H7 (cell line): Measurements from ENCODE around the gene UNCX.

DNA sequence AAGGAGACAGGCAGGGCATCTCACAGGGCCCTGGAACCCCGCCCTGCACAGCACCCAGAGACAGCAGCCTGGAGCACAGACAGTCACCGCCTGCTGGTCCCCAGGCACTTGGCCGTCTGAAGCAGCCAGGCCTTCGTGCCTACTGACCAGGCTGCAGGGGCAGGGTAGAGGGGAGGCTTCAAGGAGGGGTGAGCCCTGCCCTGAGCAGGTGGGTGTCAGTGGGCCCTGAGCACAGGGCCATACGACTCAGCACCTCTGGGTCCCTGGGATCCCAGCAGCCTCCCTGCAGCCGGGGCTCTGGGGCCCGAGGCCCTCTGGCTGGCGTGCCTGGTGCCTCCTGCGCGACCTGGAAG lies 38.3 kb downstream of the GET4 start:
- RAMPAGE, long total RNA, result no peak

DNA sequence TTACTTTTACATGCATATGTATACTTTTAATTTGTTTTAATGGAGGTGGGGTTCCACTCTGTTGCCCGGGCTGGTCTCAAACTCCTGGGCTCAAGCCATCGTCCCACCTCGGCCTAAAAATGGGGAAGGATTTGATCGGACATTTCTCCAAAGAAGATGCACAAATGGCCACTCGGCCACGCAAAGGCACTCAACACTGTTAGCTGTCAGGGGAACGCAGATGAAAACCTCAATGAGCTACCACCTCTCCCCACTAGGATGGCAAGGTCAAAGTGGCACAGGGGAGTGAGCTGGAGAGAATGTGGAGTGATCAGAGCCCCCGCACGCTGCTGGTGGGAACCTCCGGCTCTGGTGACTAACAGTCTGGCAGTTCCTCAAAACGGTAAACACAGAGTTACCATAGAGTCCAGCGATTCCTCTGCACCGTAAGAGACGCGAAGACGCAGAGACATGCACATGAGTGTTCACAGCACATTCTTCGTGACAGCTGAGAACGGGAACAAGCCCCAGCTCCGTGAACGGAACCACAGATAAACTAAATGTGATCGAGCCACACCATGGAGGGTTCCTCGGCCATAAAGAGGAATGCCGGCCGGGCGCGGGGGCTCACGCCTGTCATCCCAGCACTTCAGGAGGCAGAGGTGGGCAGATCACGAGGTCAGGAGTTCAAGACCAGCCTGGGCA lies 25.9 kb downstream of the ADAP1 start:
- RAMPAGE, long total RNA, result no peak

- RAMPAGE, long total RNA, result no peak
Measured at GRCh38 chr7:964740-965470, 10.4 kb upstream of the ADAP1 start.

DNA sequence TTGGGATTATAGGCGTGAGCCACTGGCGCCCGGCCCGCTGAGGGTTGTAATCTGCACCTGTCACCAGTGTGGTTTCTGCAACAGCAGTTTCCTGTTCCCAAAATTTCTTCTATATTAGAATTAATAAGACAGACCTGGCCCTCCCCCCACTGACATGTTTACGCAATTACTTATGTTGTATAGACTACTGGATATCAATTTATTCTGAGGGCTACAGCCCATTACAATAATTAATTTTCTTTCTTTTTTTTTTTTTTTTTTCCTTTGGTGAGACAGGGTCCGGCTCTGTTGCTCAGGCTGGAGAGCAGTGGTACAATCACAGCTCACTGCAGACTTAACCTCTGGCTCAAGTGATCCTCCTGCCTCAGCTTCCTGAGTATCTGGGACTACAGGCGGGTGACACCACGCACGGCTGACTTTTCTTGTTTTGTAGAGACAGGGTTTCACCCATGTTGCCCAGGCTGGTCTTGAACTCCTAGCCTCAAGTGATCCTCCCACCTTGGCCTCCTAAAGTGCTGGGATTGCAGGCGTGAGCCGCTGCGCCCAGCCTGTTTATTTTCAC lies 9.4 kb downstream of the COX19 start:
- RAMPAGE, long total RNA, result no peak

DNA sequence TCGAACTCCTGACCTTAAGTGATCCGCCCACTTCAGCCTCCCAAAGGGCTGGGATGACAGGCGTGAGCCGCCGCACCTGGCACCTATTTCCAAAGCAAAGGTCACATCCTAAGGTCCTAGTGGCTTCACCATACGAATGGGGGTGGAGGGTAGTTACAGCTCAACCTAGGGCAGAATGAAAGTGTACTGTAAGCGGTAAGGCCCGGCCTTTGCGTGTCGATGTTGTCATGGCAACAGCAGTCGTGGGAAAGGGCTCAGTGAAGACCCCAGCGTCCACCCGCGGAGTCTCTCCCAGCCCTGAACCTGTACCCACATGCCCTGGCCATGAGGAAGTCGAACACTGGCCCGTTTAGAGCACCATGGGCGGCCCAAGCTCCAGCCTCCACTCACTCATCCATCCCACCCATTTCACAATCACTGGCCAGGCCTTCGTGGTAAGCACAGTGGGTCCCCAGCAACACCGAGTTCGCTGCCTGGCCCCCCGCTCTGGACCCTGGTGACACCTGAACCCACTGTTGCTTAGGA lies 1.7 kb upstream of the COX19 start:
- RAMPAGE, long total RNA, result no peak

DNA sequence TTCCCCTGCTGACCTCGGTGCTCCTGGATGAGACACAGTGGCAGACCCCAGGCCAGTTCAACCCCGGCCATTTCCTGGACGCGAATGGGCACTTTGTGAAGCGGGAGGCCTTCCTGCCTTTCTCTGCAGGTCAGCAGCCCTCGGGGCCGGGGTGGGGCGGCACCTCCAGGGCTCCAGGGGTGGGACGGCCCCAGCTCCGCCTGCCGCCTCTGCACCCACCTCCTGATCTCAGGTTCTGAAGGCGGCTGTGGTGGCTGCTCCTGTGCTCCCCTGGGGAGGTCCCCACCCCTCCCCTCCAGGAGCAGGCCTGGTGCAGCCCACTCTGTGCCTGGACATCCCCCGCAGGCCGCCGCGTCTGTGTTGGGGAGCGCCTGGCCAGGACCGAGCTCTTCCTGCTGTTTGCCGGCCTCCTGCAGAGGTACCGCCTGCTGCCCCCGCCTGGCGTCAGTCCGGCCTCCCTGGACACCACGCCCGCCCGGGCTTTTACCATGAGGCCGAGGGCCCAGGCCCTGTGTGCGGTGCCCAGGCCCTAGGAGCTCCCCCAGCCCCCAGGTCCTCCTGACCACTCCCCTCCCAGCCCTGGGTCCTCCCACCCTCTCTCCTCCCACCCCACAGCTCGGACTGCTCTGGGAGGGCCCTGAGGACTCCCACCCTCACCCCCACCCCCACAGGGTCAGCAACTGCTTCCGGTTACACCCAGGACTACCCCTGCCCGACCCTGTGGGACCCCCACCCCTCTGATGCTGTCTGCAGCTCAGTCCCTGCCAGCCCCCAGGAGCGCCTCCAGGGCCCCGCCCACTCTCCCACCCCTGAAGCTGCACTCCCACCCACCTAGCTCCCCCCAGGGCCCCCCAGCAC lies 5.5 kb downstream of the CYP2W1 start:
- RAMPAGE, long total RNA, result no peak

GRCh38 chr7:1024071-1024765 lies 20.1 kb upstream of the GPR146 start:
- RAMPAGE, long total RNA, result no peak

DNA sequence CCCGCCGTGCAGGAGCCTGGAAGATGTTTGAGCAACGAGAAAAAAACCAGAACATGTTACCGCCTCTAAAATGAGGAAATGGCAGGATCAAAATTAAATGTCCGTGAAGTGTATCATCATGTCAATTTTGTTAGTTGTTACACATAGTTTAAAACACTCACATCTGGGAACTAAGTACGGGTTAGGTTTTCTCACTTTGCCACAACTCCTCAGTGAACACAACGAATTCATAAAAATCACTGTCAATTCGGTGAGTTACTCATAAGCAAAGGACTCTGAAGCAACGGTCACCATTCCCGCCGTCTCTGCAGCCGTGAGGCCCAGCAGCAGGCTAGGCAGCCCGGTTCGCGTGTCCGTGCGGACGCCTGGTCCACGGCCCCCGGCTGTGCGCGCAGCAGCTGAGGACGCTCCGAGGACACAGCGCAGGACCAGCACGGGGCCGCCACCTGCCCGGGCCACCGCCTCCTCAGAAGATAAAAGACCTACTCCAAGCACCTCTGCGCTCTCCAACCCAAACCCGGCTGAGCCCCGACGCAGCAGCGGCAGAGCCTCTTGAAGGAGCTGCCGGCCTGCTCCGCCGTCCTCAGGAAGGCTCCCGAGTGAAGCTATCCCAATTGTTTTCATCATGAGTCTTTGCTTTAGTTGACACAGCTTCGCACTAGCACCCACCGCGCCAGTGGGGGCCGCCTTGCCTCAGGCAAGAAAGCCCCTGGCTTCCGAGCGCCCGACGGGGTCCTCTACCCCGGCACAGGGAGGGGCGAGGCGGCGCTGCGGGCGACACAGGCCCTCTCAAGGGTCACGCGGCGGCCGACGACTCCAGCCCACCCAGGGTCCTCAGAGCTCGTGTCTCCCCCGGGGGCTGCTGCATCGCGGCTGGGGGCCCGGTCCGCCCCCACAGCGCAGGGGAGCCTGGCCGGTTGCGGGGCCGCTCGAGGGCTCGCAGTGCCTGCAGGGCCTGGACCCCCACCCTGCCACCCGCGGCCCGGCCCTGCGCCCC lies 17.0 kb upstream of the GPR146 start:
- RAMPAGE, long total RNA, result no peak

GRCh38 chr7:1060171-1061111 lies 16.1 kb downstream of the GPR146 start:
- RAMPAGE, long total RNA, result no peak

DNA sequence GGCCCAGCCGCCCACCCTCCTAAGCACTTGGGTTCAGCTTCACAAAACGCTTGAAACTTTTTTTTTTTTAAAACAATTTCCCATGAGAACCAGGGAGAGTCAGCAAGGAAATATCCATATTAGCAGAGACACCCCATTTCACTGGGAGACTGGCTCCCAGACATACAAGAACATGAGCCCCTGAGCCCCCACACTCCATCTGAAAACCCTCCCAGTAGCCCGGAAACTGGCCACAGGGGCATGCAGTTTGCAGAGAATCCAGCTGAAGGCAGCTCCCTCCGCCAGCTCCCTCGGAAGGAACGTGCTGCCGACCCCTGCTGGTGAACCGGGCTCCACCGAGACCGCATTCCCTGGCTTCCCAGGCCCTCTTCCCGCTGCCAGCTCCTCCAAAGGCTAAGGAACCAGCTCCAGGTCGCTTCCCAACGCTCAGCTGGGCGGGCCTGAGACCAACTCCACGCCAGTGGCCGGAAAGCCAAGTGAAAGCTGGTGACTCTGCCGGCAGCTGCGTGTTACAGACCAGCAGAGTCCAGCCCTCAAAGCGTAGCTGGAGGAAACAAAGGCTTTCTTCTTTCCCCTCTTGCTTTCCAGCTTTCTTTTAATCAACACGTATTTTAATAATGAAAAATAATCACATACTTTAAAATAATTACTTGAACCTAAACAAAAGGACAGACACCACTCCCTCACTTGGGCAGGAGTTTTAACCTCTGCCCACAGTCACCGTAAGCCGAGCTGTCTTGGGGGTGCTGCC lies 14.3 kb downstream of the C7orf50 start:
- RAMPAGE, long total RNA, result no peak

DNA sequence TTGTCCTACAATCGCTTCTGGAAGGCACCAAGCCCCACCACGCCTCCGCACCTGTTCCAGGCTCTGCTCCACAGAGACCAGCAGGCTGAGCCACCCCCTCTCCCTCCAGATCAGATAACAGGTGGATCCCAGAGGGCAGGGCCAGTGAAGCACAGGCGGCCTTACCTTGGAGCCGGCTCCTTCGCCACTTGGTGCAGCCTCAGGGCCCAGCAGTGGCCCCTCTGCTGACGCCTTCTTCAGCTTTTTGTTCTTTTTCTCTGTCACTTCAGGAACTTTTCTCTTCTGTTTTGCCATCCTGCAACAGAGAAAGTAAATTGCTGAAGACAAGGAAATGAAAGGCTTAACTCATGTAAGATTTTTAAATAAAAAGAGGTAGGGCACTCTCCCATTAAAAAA lies 11.0 kb downstream of the C7orf50 start:
- RAMPAGE, long total RNA, result no peak

DNA sequence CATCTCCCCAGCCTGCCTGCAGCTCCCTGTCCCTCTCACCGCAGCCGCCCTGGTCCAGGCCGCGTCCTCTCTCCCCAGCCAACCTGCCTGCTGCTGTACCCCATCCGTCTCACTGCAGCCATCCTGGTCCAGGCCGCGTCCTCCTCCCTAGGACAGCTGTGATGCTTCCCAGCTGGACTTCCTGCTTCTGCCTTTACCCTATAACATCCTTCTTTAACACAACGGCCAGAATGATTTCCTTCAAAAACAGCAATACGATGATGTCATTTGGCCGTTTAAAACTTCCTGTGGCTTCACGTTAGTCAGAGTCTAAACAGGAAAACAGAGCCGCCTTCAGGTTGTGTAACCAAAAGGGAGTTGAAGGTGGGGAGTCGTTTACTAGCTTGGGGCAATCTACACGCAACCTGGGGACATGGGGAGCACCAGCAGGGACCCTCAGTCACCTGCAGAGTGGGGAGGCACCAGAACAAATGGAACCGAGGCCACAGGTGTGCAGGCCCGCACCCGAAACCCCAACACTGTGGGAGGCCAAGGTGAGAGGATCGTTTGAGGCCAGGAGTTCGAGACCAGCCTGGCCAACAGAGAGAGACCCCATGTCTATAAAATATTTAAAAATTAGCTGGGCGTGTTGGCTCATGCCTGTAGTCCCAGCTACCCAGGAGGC lies 32.3 kb upstream of the ZFAND2A start:
- RAMPAGE, long total RNA, result no peak

GRCh38 chr7:1232613-1233006 lies at the start of gene UNCX:
UNCX (plus strand) TSS chr7:1232872.
- RAMPAGE, long total RNA, result no peak

DNA sequence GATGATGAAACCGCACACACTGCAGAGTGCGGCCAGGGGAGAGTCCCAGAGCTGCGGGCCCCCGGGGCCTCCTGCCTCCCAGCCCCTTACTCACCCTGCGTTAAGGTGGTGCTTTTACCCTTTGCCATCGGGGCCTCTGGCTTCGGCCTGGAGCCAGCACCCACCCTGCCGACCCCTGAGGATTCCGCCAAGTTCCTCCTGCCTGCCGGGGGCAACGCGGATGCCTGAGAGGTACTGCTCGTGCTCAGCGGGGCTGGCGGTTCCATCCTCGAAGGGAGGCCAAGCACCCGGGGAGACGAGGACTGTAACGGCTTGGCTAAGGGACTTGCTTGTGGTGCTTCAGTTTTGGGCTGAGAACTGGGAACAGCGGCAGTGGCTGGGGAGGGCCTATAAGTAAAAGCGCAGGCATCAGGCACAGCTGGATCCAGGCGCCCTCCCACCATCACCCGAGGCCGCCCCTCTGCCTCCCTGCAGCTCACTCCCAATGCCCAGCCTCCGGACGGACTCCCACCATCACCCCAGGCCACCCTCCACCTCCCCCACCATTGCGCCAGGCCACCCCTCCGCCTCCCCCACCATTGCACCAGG lies 17.1 kb downstream of the MICALL2 start:
- RAMPAGE, long total RNA, result no peak

DNA sequence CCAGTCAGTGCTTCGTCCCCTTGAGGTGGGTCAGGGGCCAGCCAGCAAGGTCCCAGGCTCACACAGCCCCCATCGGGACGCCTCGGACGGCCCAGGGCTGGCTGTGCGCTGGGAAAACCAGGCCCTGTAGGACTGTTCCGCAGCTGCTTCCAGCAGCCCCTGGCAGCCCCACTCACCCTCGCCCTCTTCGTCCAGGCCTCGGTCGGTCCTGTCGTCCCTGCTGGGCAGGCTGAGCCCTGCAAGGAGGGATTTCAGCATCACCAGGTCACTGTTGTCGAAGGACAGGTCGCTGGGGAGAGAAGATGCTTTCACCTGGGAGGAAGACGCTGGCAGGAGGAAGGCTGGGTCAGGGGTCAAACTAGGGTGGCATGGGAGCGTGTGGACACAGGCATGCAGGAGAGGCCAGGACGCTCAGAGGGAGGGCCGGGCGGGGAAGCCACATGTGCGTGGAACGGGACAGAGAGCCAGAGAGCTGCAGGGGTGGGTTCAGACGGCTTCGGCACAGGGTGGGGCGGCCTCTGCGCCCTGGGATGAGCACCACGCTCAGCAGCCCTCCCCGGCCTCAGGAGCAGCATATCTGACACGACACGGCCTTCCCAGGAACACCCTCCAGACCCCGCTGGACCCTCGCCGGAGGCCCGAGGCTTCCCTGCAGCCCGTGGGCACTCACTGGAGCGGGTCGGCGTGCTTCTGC lies 13.8 kb upstream of the MICALL2 start:
- RAMPAGE, long total RNA, result no peak

DNA sequence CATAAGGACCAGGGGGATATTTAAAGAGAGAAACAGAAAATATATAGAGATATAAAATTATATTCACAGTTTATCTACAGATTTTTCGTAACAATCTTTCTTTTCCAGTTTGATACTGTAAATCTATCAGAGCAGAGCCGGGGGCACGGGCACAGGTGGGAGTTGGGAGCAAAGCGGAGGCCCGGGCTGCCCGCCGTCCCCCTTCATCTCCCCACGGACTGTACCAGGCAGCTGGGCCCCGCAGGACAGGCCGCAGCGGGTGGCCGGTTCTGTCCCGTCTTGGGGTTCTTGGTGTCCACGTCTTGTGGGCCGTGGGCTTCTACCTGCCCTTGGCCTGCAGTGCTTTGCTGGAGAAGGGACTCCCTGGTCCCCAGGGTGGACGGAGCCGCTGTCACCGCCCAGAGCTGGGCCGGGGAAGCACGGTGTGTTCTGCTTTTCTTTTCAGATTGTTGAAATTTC lies 11.7 kb downstream of the MAFK start:
- RAMPAGE, long total RNA, result no peak

DNA sequence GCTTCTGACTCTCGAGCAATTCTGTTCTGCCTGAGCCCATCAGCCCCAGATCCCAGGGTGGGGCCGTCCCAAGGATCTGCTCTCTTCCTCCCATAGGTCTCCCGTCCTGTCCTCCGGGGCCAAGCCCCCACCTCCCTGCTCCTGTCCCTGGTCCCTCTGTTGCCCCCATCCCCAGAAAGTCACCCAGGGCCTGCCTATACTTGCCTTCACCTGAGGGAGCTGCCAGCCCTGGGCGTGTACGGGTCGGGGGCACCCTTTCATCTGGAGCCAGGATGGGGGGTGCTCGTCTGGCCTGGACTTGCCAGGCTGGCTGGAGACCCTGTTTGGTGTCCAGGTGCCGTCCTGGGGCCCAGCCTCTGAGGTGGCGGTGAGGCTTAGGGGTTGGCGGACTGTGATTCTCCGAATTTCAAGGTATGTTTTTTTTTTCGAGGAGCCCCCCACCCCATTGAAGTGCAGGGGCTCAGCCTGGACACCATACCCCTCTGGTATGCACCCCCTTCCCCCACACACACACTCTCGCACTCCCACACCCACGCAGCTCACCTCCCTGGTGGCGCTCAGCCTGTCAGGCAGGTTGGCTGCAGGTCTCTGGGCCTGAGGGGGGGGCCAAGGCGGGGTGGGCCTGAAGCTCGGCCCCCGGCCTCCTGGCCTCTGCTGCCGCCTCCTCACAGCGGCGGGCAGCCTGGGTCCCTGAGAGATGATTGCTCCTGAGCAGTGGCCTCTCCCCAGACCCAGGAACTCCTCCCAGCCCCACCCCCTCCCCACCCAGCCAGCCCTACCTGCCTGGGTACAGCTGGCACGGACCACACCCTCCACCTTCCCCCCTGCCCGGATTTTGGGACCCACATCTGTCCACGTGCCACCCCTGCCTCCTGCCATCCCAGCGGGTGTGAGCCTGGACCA lies 4.4 kb upstream of the TMEM184A start:
- RAMPAGE, long total RNA, result no peak

- RAMPAGE, long total RNA, result no peak
Measured at GRCh38 chr7:1888194-1889251, 218.4 kb downstream of the ELFN1 start.

DNA sequence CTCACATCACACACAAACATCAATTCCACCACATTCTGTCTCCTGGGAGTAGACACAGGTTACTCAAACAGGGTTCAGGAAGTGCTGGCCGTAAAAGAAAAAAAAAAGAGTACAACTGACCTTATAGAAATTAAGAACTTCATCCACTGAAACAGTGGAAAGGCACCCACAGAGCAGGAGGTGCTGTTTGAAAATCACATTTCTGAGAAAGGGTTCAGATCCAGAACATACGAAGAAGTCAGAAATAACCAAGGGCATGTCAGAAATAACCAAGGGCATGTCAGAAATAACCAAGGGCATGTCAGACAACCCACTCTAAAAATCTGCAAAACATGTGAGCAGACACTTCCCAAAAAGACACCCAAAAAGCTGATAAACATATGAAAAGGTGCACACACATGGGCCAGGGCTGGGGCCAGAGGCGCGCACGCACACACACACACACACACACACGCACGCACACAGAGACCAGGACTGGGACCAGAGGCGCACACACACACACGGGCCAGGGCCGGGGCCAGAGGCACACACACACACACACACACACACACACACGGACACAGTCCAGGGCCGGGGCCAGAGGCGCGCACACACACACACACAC lies 268.3 kb downstream of the ELFN1 start:
- RAMPAGE, long total RNA, result no peak

GRCh38 chr7:1951060-1951739 lies 281.1 kb downstream of the ELFN1 start:
- RAMPAGE, long total RNA, result no peak